Vagina (tissue), 1 donor: ENCODE data around the genes PSRC1 and GSTM4.

DNA sequence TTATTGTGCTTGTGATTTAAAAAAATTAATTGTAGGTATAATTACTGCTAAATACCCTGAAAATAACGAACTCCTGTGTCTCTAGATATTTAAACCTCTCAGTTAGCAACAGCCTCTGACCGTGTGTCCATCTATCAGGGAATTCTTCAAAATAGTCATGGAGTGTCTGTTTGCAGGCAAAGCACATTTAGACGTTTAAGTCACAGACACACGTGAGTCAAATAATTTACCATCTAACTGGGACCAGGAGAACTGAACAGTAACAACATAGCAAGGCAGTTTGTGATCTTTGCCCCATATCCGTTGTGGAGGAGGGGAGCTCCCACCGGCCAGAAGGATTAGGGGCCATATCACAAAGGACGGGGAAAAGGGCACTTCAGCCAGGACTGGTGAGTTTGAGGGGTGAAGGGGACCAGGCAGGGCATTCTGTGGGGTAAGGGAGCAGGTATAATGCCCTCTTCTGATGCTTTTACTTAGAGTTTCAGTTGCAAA, 22.8 kb downstream of the ELAPOR1 start:
- PRO-cap = no peak
- RAMPAGE, long total RNA = no peak

- PRO-cap = no peak
- RAMPAGE, long total RNA = no peak
These were observed 28.0 kb upstream of the SARS1 start for GRCh38 chr1:109185315-109186562.

GRCh38 chr1:109192471-109193097, 21.1 kb upstream of the SARS1 start:
- PRO-cap = no peak
- RAMPAGE, long total RNA = no peak

GRCh38 chr1:109250652-109251213, 1.4 kb downstream of the CELSR2 start:
- PRO-cap = no peak
- RAMPAGE, long total RNA = start-site peak on the plus strand at chr1:109250688-109250998, 57 reads

DNA sequence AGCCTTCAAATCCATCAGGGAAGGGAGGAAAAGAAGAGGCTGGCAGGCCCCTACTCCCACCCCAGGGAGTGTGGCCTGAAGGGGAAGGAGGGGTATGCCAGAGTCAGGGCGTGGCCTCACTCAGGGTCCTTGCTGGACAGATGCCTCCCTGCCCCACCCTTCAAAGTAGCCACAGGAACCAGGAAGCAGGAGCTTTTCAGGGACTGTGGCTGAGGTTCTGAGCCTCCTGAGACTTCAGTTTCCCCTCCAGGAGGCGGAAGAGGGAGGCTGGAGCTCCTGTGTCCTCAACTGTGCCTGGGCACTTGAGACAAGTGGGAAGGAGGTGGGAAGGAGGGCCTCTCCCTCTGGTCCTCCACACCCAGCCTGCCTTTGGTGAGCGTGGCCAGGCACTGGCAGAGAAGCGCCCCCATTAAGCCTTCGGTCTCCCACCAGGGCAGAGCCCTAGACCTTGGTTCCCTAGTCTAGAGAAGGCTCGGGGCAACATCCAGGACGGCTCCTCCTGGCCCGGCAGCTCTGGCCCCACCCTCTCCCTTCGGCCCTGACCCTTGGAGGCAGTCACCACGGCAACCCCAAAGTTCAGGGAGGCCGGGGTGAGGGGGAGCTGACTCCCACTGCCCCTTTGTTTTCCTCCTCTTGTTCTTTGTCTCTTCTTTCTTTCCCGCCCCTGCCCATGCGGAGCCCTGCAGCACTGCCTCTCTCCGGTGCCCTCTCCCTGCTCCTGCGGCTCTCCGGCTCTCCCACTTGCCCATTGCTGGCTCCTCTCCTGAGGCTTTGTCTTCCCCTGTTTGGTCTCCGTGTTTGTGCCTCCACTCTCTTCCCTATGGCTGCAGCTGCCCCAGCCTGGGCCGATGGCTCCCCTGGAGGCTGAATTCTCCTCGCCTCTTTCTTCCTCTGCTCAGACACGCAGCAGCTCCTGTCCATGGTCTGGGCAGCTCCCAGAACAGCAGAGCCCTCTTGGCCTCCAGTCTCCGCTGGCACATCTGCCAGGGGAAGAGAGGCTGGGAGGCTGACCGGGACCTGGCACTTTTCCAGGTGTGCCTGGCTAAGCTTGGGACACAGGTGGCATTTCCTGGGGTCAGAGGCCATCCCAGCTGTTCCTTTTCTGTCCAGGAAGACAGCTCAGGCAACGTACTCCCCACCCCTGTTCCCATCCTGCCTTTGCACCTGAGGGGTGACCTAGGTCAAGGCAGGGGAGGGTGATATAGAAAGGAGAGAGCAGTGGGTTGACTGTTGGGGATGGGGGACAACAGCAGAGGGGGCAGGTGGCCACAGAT, 5.7 kb downstream of the CELSR2 start:
- PRO-cap = no peak
- RAMPAGE, long total RNA = no peak

GRCh38 chr1:109282690-109283619, at the start of gene PSRC1:
PSRC1 (minus strand) TSS chr1:109283145.
- PRO-cap = bidirectional peak, plus-strand start at chr1:109283305, minus-strand start at chr1:109283132
- RAMPAGE, long total RNA = start-site peak on the minus strand at chr1:109283132-109283159, 38 reads

GRCh38 chr1:109369380-109369622, 28.4 kb downstream of the SORT1 start:
- PRO-cap = no peak
- RAMPAGE, long total RNA = no peak

- PRO-cap = no peak
- RAMPAGE, long total RNA = no peak
These were observed 1.3 kb downstream of the SYPL2 start for GRCh38 chr1:109467729-109468043.

GRCh38 chr1:109546714-109547474, 1.5 kb upstream of the GNAI3 start:
- PRO-cap = no peak
- RAMPAGE, long total RNA = no peak

GRCh38 chr1:109610817-109611326, 8.5 kb downstream of the GNAT2 start:
- PRO-cap = no peak
- RAMPAGE, long total RNA = no peak

DNA sequence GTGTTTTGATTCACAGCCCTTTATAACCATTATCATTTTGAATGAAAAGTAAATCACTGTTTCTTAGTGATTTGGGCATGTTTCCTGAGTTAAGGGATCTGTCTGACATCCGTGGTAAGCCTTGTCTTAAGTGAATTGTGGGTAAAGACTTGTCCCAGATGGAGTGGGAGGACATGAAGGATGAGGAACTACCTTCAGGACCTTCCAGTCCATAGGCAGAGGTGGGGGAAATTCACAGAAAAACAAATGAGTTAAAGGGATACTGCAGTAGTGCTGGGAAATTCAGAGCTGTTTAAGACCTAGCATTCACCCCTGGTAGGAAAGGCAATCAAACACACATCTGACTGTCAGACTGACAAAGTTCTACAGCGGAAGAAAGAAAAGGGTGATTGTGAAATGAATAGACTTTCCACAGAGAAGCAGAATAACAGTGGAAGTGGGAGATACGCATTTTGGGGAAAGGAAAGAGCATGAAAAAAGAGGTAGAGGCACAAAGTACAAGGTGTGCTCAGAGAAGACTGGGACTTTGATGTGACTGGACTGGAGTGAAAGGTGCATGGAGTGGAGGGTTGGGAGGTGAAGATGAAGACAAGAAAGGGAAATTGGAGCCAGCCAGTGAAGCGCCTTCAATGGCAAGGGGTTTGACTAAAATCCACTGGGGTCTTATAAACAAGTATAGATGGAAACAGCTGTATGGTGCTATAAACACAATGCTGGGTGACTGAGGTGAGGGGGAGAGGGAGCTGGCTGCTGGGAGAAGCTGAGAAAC, 2.9 kb downstream of the GNAT2 start:
- PRO-cap = no peak
- RAMPAGE, long total RNA = no peak

GRCh38 chr1:109655584-109656523, at the start of gene GSTM4:
GSTM4 (plus strand) TSS chr1:109656099.
- PRO-cap = bidirectional peak, plus-strand start at chr1:109656128, minus-strand start at chr1:109656041; bidirectional peak, plus-strand start at chr1:109656306, minus-strand start at chr1:109656245
- RAMPAGE, long total RNA = start-site peak on the plus strand at chr1:109656092-109656132, 185 reads

DNA sequence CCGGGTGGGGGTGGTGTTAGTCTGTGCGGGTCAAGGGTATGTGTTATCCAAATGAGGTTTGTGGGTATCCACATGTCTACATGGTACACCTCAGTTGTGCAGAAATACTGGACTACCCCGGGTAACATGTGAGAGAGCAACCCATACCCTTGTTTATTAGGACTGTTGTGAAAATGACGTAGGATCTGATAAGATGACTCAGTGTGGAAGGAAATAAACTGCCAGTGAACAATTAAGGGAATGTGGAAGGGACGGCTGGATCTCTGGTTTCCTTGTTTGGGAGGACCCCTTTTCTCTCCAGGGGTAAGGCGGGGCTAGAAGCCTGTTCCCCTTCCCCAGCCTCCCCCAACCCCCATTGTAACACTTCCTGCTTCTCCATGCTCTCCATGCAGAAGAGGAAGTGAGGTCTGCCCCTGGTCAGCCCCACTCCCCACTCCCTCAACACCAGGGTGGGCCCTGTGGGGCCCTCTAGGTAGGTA, 741 bp downstream of the EPS8L3 start:
- PRO-cap = no peak
- RAMPAGE, long total RNA = no peak

DNA sequence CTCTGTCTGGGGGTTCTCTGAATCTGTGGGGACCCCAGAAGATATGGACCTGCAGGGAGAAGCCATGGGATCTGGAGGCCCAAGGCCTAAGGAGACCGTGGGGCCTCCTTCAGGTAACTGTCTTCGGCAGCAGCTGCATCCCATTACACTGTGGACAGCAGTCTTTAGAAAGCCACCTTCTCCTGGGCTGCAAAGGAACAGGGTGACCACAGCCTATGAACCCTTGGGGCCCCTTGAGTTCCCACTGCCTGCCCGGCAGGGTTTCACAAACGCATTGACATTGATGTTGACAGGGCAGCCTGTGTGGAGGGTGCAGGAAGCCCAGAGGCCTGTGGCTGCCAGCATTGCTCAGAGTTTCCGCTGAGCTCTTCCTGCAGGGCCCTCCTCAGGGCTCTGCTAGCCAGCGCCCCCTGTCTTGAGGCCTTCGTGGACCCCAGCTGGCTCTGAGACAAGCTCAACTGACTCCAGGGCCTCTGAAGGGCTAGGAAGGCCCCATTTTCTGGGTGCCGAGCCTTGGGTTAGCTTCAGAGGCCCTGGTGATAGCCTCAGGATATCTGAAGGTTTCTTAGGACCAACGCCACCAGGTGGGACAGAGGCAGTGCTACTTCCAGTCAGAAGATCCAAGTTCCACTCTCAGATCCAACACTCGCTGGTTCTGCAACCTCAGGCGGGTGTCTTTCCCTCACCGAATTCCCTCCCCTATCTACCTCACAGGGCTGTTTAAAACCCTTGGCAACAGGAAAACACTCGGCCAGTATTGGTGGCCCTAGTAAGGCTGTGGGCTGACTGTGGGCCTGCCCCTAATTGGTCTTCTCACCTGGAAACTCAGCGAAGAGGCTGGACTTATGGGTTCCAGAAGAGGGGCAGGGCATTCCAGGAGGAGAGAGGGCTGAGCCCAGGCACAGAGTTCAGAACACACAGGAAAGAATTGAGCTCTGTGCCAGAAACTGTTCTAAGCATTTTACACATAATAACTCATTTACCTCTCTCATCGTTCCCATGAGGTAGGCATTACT, 27.2 kb upstream of the EPS8L3 start:
- PRO-cap = unidirectional peak, minus-strand start at position 276 of the sequence
- RAMPAGE, long total RNA = no peak

- PRO-cap = no peak
- RAMPAGE, long total RNA = no peak
These were observed 22.8 kb upstream of the CSF1 start for GRCh38 chr1:109887806-109888232.

GRCh38 chr1:109977145-109977343, 7.5 kb upstream of the AHCYL1 start:
- PRO-cap = no peak
- RAMPAGE, long total RNA = no peak

GRCh38 chr1:109978061-109978315, 6.6 kb upstream of the AHCYL1 start:
- PRO-cap = unidirectional peak, plus-strand start at chr1:109978186; unidirectional peak, plus-strand start at chr1:109978227
- RAMPAGE, long total RNA = no peak

GRCh38 chr1:110023038-110023572, 11.3 kb upstream of the STRIP1 start:
- PRO-cap = no peak
- RAMPAGE, long total RNA = no peak

DNA sequence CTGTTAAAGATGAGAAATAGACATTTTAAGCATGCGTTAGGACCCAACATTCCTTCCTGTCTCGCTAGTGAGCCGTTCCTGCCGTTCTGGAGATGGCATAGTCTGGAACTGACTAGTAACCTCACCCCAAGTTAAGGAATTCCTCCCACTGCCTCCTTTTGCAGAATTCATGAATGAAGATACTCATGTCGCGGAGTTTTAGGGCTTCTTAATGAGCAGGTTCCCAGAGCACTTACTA, 943 bp downstream of the STRIP1 start:
- PRO-cap = no peak
- RAMPAGE, long total RNA = no peak

- PRO-cap = no peak
- RAMPAGE, long total RNA = no peak
These were observed 724 bp upstream of the KCNC4 start for GRCh38 chr1:110209369-110209810.